HT1080 (cell line): Measurements from ENCODE around the gene DHX38.

DNA sequence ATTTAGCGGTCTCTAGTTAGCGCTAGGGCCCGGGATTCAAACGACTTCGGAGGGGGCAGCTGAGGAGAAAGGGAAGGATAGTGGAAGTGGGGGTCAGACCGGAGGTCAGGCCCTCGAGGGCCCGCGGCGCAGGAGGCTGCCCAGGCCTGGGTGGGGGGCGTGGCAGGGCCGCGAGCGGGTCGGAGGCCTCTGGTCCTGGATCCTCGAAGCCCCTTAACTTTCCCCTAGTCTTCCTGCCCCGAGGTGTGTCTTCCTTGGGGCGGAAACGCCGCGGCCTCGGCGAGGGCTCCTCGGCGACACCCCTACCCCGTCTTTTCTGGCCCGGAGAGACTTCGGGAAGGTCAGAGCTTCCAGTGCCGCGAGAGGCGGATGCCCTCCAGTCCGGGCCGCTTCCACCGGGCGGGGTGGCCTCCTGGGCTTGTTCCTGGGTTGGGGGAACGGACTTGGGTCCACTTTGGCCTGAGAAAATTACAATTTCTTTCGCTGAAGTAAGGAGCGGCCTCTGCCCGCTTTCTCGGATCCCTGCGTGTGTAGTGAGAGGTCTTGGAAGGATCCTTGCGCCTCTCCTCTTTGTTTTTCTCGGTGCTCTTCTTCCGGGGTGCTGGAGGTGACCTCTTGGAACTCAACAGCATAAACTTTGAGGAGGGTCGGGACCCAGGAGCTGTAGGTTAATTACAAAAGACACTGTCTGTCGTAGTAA lies 468 bp downstream of the IST1 start:
RAMPAGE:
- cytosol, long total RNA = no peak
- long total RNA = no peak
- nucleus, long total RNA = no peak

RAMPAGE:
- cytosol, long total RNA = no peak
- long total RNA = no peak
- nucleus, long total RNA = no peak
Observed at GRCh38 chr16:71927839-71928359, 32.6 kb downstream of the IST1 start.

DNA sequence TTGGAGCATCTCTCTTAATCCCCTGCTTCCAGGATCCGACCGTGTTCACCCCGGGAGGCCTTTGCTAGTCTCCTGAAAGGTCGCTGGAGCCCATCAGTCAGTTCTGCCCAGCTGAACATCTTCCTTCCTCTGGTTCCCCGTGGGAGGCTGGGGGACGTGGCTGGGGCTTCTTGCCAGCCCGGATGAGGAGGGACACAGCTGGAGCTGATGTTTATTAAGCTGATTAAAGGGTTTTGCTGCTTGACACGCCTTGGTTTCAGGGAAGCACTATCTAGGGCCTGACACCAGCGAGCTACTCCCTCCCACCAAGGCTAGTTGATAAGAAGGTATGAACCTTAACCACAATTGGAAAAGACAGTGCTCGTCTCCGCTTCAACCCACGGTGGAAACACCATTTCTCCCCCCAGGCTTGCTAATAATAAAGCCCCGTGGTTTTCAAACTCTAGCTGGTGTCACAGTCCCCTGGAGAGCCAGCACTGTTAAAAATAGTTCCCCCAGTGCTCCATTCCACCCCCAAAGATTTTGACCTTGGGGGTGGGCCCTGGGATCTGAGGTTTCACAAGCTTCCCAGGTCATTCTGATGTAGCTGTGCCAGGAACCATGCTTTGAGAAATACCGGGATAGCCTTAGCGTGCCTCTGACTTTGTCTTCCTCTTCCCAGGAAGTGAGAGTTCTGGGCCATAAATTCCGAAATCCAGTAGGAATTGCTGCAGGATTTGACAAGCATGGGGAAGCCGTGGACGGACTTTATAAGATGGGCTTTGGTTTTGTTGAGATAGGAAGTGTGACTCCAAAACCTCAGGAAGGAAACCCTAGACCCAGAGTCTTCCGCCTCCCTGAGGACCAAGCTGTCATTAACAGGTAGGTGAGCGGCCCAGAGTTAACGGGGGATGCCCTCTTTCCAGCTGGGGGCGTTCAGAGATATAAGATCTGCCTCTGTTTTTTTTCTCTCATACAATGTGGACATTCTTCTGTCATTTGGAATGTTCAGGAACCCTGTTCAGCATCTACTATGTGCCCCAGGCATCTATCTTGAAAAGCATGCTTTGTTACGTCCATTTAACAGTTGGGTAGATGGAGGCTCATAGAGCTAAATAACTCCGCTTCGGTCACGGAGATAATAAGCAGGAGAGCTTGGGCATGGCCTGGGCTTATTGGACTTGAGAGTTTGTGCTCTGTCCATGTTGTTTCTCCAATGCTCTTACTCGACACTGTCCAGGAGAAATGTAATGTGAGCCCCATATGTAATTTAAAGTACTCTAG lies 5.7 kb downstream of the DHODH start:
RAMPAGE:
- cytosol, long total RNA = no peak
- long total RNA = no peak
- nucleus, long total RNA = no peak

GRCh38 chr16:72021739-72022110 lies 13.2 kb downstream of the DHODH start:
RAMPAGE:
- cytosol, long total RNA = no peak
- long total RNA = no peak
- nucleus, long total RNA = no peak

DNA sequence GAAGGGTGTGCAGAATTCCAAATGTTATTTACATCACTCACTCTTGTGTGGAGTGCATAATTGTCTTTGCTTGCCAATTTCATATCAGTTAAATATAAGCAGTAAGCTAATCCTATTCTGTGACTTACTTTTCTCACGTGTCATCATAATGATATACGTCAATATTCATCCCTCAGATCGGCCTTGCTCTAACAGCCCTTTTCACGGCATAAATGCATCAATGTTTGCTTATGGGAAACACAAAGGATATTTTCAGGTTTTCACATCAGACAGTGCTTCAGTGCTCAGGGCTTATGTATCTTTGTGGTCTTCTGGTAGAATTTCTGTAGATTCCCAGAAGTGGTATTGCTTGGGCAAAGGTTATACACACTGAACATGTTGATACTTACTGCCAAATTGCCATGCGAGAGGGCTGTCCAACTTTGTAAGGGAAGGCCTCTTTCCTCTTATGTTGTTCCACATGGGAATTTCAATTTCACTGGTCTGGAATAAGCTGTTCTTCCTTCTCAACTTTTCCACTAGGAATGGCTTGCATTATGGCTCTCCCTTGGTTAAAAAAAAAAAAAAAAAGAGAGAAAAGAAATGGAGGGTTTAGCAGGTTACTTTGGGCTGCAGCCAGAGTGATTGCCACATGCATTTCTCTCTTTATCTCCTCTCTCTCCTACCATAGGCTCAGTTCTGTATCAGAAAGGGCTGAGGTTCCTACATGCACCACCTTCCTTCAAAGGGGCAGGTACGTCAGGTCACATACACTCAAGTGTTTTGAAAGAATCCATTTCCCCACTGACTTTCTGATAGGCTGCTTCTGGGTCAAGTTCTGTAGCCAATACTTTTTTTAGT lies 19.2 kb downstream of the DHODH start:
RAMPAGE:
- cytosol, long total RNA = no peak
- long total RNA = no peak
- nucleus, long total RNA = no peak

GRCh38 chr16:72093730-72094931 lies at the start of gene DHX38:
DHX38 (plus strand) TSS chr16:72093847.
RAMPAGE:
- cytosol, long total RNA = no peak
- long total RNA = start-site peak on the plus strand at chr16:72093823-72093847, 94 reads; start-site peak on the plus strand at chr16:72093919-72093929, 96 reads
- nucleus, long total RNA = start-site peak on the plus strand at chr16:72093797-72093929, 97 and 119 reads in 2 replicates

RAMPAGE:
- cytosol, long total RNA = no peak
- long total RNA = no peak
- nucleus, long total RNA = no peak
Observed at GRCh38 chr16:72203318-72204099, 31.6 kb upstream of the PMFBP1 start.

DNA sequence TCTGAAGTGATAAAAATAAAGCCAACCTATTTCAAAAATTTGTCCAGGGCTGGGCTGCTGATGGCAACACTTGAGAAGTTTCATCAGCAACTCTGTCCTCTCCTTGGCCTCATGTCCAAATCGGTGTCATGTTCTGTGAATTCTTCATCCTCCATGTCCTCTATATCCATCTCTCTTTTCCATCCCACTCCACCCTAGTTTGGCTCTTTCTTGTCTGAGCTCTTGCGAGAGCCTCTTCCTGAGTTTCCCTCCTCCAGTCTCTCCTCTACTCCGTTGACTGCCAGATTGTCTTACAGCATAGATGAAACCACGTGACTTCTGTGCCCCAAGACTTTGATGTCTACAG lies 52.1 kb upstream of the PMFBP1 start:
RAMPAGE:
- cytosol, long total RNA = no peak
- long total RNA = no peak
- nucleus, long total RNA = no peak

GRCh38 chr16:72425306-72426097 lies 253.5 kb upstream of the PMFBP1 start:
RAMPAGE:
- cytosol, long total RNA = no peak
- long total RNA = no peak
- nucleus, long total RNA = no peak

GRCh38 chr16:72428581-72429472 lies 256.9 kb upstream of the PMFBP1 start:
RAMPAGE:
- cytosol, long total RNA = no peak
- long total RNA = no peak
- nucleus, long total RNA = no peak

DNA sequence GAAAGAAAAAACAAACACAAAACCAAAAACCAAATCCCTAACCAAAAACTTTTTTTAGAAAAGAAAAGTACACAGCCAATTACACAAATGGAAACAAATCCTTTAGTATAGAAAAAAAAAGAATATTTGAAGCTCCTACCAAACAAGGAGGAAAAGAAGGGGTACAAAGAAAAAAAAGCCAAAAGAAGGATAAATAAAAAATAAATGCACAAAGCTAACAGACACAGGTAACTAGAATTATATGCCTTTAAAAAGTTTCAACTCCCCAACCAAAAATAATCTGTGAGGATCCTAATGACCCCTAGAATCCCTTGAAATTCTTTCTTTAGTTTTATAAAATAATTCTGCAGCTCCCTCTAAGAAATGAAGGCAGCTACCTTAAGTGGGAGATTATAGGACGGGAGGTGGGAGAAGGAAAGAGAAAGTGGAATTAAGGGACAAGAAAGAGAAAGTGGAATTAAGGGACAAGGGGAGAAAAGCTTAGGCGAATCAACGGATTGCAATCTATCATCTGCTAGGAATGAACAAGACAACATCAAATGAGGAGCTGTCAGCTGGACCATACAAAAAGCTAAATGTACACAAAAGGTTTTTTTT lies 262.2 kb downstream of the ZFHX3 start:
RAMPAGE:
- cytosol, long total RNA = no peak
- long total RNA = no peak
- nucleus, long total RNA = no peak

RAMPAGE:
- cytosol, long total RNA = no peak
- long total RNA = no peak
- nucleus, long total RNA = no peak
Observed at GRCh38 chr16:72787388-72788302, 260.3 kb downstream of the ZFHX3 start.

RAMPAGE:
- cytosol, long total RNA = no peak
- long total RNA = no peak
- nucleus, long total RNA = no peak
Observed at GRCh38 chr16:72836054-72836572, 211.8 kb downstream of the ZFHX3 start.

DNA sequence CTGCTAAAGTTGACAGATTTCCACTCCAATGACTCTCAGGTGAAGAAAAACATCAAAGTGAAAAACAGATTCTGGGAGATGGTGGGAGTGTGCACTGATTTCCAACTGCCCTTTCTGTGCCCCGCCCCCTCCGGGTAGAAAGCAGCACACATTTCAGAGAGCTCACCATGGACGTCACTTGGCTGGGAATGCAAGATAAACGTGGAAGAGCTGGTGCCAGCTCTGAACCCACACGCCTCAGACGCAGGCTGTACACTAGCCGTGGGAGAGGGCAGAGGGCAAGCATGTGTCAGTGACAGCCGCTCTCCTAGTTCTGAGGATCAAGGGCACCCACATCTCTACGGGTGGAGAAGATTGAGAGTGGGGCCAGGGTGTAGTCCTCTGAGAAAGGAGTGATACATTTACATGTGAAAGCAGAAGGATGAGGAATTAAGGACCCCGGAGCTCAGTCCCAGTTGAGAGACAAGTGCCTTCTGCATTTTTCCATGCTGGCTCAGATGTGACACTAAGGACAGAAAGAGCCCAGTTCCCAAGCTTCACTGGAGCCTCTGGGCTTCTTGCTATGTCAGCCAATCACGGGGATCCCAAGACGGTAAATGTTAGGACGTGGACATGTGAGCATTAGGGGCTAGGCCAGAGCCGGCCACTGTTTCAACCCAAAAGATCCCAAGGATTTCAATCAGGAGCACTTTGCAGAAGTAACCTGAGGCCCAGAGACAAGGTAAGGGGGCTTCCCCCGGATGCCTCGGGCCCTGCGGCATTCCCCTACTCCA lies 101.3 kb downstream of the ZFHX3 start:
RAMPAGE:
- cytosol, long total RNA = no peak
- long total RNA = no peak
- nucleus, long total RNA = no peak

DNA sequence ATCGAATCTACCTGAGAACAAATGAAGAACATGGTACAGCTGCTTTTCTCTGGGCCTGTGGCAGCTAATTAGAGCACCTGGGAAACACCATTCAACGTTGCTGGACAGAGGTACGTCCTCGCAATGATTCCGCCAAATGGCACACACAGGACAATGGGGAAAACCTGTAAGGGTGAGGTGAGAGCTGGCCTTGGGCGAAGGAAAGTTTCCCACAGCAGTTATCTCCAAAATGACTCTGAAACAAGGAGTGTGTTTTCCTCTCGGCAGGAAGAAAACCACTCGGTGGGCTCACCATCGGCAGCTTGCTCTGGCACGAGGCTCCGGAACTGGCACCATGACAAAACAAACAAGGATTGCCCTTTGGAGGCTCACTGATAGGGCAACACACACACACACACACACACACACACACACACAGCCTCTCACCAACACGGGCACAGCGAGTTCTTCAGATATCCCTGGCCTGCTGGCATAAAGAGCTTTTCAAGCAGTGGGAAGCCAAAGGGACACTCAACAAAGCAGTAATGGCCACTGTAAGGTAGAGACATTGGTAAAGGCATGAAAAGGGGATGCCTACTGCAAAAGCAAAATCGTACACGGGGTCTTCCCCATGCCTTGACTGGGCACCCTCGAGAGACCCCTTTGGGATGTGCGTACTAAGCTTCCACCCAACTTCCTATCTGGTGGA lies 73.6 kb downstream of the ZFHX3 start:
RAMPAGE:
- cytosol, long total RNA = no peak
- long total RNA = no peak
- nucleus, long total RNA = no peak

GRCh38 chr16:73016222-73017139 lies 31.4 kb downstream of the ZFHX3 start:
RAMPAGE:
- cytosol, long total RNA = no peak
- long total RNA = no peak
- nucleus, long total RNA = no peak

DNA sequence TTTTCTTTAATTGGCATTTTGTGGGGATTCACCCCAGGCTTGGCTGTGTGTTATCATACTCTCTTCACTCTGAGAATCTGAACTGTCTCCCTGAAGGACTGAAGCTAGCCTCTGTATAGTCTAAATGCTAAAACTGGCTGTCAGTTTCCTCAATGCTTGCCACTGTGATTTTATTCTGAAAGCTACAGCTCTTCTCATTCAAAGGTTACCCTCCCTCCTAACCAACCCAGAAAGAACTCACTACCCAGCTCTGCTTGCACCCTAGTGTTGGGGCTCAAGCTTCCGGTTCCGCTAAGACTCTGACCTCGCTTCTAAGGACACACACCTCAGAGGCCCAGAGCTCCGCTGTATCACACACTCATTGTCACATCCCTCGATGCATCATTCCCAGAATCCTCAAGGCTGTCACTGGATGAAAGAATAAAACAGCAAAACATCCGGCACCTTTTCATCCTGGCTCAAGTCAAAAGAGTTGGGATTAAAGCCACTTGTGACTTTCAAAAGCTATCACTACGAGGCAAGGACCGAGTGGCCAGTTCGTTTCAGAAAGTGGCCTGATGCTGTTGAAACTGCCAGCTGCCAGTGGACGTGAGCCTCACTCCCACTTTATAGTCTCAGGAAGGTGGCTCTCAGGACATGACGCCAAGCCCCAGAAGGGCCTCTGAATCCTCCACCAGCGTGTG lies 29.1 kb downstream of the ZFHX3 start:
RAMPAGE:
- cytosol, long total RNA = no peak
- long total RNA = no peak
- nucleus, long total RNA = no peak

DNA sequence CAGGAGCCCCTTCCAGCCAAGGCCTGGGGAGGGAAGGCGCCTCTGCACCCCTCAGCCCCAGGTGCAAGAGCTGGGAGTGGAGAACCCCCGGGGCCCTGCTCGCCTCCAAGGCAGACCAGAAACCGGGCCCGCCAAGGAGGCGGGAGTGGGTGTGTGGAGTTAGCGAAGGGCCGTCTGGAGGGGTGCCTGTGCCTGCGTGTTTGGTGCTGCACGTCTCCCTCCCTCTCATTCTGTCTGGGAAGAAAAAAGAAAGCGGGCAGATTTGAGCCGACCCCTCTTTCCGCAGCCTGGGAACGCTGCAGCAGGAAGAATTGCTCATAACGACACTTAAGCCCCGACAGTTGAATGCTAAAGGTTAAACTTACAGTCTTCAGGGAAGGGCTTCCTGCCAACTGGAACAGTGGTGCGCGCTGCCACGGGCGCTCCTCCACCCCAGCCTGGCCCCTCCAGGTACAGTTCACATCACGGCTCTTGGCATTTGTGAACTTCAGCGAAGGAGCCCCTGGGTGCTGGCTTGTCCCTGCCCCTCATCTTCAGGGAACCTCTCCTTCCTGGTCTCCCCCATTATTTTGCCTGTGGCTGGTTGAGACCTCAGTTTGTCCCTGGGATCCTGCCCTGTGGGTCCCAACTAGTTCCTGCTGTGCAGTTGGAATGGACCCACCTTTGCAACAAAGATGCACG lies 19.2 kb upstream of the ZFHX3 start:
RAMPAGE:
- cytosol, long total RNA = no peak
- long total RNA = no peak
- nucleus, long total RNA = no peak

GRCh38 chr16:73143853-73144600 lies 96.1 kb upstream of the ZFHX3 start:
RAMPAGE:
- cytosol, long total RNA = no peak
- long total RNA = no peak
- nucleus, long total RNA = no peak

RAMPAGE:
- cytosol, long total RNA = no peak
- long total RNA = no peak
- nucleus, long total RNA = no peak
Observed at GRCh38 chr16:73157812-73158312, 109.9 kb upstream of the ZFHX3 start.